Bronchus fibroblast of lung (primary cell): ENCODE results near the gene GLB1L2.

DNA sequence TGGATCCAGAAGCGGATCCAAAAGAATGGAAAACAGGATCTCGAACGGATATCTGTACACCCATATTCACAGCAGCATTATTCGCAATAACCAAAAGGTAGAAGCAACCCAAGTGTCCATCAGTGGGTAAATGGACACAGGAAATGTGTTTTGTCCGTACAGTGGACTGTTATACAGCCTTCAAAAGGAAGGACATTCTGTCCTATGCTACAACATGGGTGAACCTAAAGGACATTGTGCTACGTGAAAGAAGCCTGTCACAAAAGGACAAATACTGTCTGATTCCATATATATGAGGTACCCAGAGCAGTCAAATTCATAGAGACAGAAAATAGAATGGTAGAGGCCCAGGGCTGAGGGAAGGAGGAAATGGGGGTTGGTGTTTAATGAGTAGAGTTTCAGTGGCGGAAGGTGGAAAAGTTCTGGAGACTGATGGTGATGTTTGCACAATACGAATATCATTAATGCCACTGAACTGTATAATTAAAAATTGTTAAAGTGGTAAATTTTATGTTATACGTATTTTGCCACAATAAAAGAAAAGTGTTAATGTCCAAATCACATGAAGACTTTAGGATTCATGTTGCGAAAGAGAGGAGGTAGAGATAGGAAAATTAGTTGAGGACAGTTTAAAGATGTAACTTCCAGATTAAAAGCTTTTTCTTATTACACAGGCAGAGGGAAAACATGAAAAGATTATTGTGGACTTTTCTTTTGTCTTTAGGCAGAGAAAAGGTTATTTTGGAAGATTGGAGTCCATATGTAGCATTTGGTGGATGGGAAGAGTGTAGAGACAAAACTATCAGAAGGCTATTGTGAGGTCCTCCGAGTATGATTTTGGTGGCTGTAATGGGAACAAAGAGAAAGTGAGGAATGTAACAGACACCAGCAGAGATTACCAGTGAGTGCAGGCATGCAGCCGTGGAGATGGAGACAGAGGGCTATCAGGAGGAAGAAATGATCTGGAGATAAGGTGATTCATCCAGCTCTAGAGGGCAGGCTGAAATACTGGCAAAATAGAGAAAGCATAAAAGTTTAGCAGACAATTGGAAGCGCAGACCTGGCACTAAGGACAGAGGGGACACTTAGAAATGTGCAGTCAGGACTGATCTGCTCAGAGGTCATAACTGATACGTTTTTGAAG is 12.4 kb downstream of the VPS26B start:
- RAMPAGE, long total RNA, result no peak

DNA sequence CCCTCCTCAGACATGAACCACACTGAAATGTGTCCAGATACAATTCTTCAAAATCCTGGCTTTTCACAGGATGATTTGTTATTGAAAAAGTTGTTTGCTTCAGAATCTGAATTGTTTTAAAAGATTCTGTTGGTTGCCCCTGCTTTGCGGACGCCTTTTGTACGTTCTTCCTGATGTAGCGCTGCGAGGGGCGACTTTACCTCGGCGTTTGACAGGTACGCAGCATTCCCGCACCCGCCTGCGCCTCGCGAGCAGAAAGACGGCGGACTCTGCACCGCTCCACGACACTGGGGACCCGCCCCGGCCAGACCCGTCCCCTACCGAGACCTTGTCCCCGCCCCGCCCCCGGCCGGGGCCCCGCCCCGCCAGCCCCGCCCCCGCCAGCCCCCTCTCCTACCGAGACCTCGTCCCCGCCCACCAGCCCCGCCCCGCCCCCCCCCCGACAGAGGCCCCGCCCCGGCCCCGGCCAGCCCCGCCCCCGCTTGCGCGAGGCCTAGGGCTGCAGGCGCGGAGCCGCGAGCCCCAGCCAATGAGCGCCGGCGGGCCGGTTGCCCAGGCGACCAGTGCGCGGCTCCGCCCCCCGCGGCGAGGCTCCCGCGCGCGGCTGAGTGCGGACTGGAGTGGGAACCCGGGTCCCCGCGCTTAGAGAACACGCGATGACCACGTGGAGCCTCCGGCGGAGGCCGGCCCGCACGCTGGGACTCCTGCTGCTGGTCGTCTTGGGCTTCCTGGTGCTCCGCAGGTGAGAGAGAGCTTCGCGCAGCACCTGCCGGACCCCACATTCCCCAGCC is at the start of gene GLB1L2:
Gene GLB1L2, plus strand, starts transcription at position 583 of the 791 bp plus-strand sequence.
- RAMPAGE, long total RNA, result no peak

DNA sequence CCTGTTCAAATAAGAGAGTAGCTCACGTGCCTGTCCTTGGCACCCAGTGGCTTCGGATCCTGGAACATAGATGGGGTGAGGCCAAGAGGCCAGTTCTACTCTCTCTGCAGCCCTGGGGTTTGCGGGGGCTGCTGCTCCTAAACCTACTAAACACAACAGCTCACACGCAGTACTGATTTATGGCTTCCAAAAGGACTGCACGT is 13.8 kb downstream of the B3GAT1 start:
- RAMPAGE, long total RNA, result no peak

GRCh38 chr11:134409562-134410476 is 2.2 kb downstream of the B3GAT1 start:
- RAMPAGE, long total RNA, result no peak

- RAMPAGE, long total RNA, result no peak
Observed at GRCh38 chr11:134466142-134466592, 54.1 kb upstream of the B3GAT1 start.